B cell (primary cell): ENCODE measurements around the genes TLR1, RPL9 and SMIM14.

- PRO-cap, result no peak
- CAGE, long polyA plus RNA, result no peak
Observed at GRCh38 chr4:38686506-38687005, 22.6 kb downstream of the KLF3 start.

- PRO-cap, result bidirectional peak, plus-strand start at chr4:38804399, minus-strand start at chr4:38804232; unidirectional peak, minus-strand start at chr4:38804479
- CAGE, long polyA plus RNA, result no peak
Observed at GRCh38 chr4:38804114-38804694, 387 bp downstream of the TLR1 start.

DNA sequence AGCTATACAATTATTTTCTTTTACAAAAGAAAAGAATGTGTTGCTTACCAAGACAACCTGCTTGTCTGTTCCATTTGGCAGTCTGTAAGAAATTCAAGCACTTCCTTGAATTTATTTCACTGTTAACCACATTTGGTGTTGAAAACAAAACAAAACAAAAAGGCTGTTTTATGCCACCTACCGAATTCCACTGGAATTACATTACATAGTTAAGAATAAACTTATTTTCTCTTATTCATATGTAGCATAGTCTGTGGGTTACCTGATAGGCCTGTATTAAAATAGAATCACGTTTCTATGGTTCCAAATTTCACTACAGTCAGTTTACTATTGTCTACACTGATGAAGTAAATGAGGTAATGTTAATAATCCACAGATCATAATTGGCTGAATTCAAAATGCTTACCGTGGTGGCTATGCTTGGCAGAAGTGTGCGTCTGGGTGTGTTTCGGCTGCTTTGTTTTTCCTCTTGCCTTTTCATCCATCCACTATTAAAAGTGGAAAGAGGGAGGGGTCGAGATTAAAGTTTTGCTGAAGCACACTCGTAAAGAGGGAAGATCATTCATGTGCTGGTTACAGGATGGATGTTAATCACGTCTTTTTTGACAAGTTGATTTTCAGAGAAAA, at the start of gene TLR1:
TLR1 (minus strand) TSS at position 86 of the 627 bp plus-strand sequence.
- PRO-cap, result bidirectional peak, plus-strand start at position 426 of the sequence, minus-strand start at position 86 of the sequence; bidirectional peak, plus-strand start at position 554 of the sequence, minus-strand start at position 459 of the sequence
- CAGE, long polyA plus RNA, result no peak

DNA sequence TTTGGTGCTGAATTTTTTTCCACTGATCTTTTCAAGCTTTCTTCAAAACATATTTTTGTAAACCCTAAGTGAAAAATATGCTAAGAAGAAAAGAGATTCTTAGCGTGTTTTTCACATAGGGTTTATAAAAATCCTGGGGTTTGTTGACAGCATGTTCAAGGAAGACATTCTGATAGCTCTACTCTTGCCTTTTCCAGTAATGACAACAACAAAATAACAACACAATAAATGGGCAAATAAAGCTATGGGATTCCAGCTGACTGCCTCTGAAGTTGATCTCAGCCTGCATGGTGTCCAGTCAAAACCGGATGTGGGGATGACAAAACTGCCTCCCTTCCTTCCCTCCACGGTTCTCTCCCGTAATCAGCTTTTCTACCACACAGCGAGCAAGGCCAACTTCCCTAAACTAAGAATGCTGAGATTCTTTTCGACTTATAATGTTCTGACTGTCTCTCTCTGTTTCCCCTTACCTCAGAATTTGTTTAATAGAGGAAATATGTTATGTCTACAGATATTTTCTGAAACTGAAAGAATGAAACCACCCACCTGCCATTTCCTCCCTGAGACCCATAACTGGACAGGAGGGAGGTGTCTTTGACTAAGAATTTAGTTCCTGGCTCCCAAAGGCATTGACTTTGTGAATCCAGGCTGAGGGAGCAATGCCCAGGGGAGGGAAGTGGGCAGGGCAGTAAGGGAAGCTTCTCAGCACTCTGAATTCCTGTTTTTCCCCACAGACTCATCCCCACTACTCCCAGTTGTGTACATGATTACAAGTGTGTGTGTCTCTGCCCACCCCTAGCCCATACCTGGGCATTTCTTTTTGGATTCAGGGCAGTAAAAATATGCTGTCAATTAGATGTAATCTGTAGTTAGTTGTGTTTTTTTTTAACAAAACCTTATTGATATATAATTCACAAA, 1.0 kb upstream of the TLR1 start:
- PRO-cap, result bidirectional peak, plus-strand start at position 570 of the sequence, minus-strand start at position 408 of the sequence
- CAGE, long polyA plus RNA, result no peak

DNA sequence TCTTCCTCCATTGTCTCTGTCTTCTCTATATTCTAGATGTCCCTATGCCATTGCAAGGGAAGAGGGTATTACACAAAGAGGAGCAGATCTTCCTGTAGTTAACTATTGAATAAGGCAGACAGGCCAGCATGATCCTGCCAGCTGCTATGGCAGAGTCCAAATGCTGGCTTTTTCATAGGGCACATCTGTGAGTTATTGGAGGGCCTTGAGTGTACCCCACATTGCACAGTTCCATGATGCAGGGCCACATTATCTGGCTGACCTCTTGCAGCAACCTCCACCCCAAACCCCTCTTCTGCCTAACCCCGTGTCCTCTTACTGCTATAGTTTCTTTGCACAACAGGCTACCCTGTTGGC, 20.8 kb upstream of the TLR1 start:
- PRO-cap, result no peak
- CAGE, long polyA plus RNA, result no peak

- PRO-cap, result no peak
- CAGE, long polyA plus RNA, result no peak
Observed at GRCh38 chr4:38868225-38869176, 895 bp downstream of the FAM114A1 start.

GRCh38 chr4:38981187-38981849, 50.9 kb downstream of the TMEM156 start:
- PRO-cap, result no peak
- CAGE, long polyA plus RNA, result no peak

- PRO-cap, result no peak
- CAGE, long polyA plus RNA, result no peak
Observed at GRCh38 chr4:39045801-39046423, 13.7 kb upstream of the TMEM156 start.

GRCh38 chr4:39048209-39048681, 13.8 kb upstream of the KLHL5 start:
- PRO-cap, result no peak
- CAGE, long polyA plus RNA, result no peak

DNA sequence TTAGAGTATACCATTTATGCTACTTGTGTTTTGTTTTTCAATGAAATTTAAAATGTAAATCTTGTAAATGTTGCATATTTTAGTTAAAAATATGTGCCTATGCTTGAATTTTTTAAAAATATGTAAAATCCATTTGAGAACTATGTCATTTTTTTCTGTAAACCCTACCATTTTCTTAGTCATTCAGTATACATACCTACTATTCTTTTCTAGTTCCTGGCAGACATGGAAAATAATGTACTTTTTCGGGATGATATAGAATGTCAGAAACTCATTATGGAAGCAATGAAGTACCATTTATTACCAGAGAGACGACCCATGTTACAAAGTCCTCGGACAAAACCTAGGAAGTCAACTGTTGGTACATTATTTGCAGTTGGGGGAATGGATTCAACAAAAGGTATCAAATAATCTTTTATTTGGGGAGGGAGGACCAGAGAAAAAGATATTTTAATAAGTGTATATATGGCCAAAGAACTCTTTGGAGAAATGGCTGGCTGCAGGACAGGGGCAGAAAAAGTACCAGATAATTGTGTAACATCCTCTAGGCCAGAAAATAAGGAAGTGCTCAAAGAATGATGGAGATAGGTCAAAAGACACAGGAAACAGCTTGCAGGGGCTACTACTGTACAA, 34.6 kb downstream of the KLHL5 start:
- PRO-cap, result no peak
- CAGE, long polyA plus RNA, result no peak

DNA sequence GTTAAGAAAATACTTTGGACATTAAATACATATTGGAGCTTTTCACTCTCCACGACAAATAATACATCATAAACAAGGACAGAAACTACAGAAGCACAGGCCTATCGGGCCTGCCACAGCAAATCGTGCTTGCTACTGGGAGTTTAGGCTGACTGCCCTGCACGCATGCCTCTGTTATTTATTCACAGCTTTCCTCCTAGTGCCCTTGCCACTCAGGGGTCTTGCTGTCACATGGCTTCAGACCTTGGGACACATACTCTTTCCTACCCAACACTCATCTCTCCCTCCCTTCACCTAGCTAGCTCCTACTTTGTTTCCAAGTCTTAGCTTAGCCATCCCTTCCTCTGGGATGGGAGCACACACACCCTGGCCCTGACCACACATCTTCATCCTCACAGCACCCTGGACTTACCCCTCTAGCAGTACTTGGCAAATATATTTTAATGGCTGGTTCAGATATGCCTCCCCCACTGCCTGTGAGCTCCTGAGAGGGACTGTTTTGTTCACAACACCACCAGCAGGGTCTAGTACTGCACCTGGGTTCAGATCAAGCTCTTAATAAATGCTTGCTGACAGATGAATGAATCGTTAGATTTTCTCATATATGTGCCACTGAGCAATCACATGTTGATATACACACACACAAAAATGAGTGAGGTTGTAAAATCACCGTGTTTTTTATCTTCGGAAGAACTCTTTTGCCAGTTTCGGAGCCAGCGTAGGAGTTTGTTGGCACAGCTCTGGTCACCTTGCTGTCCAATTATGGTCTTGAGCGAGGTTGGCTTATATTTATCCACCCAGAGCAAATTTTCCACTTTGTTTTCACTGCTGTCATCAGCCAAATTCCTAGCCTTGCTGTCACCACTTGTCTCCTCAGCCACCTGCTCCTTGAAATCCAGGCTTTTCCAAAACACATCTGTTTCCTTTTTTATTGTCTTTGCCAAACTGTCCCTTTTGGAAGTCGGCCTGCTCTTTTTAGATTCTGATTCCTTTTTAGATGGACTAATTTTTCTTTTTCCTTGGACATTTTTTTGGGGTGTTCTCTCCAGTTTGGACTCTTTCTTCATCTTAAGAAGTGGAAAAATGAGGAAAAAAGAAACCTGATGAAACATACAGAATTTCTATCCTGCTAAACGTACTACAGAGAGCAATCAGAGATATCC, 57.8 kb downstream of the RFC1 start:
- PRO-cap, result no peak
- CAGE, long polyA plus RNA, result no peak

GRCh38 chr4:39452016-39452430, 6.7 kb downstream of the RPL9 start:
- PRO-cap, result no peak
- CAGE, long polyA plus RNA, result no peak

DNA sequence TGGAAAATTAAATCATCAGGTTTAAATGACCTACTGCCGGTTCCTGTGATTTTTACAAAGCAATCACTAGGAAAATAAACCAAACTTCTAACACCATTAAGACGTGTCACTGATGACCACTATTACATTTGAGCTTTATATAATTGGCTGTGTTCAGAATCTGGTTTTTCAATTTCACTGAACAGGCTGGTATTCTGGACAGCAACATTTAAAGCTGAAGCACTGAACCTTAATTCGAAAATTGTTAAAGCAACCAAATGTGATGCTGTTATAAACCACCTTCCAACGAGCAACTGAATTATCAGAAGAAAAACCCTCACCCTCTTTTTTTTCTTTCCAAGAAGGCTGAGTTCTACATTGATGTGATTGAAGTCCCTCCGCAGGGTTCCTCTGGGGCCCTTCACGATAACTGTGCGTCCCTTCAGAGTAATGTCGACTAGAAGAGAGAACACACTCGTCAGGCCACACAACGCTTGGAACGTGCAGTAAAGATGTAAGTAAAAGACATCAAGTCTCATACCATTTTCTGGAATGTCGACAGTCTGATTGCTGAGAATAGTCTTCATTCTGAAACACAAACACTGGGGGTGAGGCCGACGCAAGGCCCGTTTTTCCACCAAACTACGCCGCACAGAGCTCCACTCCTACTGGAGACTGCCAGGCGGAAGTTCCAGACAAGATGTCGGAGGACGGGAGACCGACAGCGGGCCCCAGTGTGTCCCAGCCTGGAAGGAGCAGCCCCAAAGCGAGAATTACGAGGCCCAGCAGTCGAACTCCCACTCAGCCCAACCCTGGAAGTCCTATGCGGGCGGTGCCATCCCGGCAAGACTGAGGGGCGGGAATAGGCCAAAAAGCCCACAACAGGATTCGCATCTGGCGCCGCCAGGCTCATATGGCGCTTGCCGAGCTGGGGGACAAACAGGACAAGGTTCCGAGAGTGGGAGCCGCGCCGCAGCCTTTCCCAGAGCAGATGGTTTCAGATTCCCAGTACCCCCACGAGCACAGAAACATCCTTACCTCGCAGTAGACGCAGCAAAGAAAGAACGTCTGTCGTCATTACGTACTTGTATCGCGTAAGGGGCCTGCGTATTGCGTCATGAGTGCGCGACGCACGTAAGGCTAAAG, at the start of gene RPL9:
RPL9 (minus strand) TSS at position 1,049 of the 1,125 bp plus-strand sequence.
- PRO-cap, result unidirectional peak, plus-strand start at position 424 of the sequence; bidirectional peak, plus-strand start at position 517 of the sequence, minus-strand start at position 479 of the sequence; bidirectional peak, plus-strand start at position 673 of the sequence, minus-strand start at position 649 of the sequence; bidirectional peak, plus-strand start outside the sequence, minus-strand start at position 1,038 of the sequence
- CAGE, long polyA plus RNA, result start-site peak on the minus strand centred at position 1,036 of the sequence, 33 bp wide, 1,187 and 1,867 reads in 2 replicates

DNA sequence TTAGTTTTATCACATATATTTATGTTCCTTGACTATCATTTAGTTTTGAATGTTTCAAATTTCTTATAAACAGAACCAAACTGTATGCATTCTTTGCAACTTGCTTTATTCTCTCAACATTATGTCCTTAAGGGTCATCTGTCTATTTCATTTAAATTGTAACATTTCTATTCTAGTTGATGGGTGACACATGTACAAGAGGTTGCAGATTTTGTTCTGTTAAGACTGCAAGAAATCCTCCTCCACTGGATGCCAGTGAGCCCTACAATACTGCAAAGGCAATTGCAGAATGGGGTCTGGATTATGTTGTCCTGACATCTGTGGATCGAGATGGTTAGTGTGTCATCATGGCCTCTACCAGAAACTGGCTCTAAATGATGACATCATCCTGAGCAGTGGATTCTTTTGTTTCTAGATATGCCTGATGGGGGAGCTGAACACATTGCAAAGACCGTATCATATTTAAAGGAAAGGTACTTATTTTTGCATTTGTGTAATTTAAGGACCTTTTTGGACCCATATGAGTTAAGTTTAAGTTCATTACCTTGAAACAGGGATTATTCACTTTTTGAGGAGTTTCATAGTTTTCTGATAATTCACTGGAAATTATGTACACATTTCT, 6.1 kb downstream of the LIAS start:
- PRO-cap, result no peak
- CAGE, long polyA plus RNA, result no peak

DNA sequence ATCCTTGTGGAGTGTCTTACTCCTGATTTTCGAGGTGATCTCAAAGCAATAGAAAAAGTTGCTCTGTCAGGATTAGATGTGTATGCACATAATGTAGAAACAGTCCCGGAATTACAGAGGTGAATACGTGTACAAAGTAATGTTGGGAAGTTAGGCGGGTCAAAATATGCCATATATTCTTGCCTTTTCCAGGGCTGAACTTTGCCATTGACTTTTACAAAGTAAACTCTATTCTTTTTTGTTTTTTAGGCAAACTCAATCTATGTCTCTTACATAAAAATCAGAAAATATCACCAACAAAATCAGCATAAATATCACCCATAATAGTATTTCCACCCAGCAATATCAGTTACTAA, 8.7 kb downstream of the LIAS start:
- PRO-cap, result no peak
- CAGE, long polyA plus RNA, result no peak

DNA sequence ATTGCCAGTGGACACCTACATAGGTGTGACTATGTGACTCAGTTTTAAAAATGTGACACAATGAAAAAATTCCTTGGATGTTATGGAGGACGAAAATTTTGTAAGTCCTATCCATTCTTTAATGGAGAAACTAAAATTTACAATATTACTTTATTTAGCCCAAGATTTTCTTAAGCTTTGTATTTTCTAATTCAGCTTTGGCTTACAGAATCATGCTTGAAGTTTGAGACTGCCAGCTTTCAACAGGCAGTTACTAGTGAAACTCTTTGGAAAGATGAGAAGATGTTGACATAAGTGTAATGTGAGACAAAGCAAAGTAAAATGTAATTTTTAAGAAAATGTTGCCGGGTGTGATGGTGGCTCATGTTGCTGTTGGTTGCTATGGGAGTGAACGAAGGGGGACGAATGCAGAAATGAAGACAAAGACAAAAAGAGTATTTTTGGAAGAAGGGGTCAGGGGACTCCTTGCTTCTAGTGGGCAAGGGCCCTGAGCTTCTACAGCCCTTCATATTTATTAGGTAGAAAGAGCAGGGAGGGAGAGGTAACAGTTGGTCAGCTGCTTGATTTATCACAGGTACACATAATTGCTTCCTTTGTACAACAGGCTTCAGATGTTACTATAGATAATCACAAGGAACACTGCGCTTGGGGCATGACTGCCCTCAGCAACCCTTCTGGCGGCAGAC, 11.8 kb upstream of the UGDH start:
- PRO-cap, result no peak
- CAGE, long polyA plus RNA, result no peak

DNA sequence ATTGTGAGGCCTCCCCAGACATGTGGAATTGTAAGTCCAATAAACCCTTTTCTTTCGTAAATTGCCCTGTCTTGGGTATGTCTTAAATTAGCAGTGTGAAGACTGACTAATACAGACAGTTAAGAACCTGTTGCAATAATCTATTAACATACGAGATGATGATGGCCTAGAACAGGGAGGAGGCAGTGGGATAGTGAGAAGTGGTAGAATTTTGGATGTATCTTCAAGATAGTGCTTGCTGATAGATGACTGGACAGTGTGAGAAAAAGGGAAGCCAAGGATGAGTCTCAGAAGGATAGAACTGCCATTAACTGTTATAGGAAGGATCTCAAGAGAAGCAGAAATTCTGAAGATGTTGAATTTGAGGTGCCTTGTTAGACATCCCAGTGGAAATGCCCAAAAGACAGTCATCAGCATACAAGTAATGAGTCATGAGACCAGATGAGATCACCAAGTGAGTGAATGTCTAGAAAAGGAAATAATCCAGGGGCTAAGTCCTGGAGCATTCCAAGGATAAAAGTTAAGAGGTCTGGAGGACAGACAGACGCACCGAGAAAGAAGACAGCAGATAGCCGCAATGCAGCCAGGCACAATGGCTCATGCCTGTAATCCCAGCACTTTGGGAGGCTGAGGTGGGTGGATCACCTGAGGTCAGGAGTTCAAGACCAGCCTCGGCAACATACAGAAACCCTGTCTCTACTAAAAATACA, 38.9 kb upstream of the UGDH start:
- PRO-cap, result no peak
- CAGE, long polyA plus RNA, result no peak

DNA sequence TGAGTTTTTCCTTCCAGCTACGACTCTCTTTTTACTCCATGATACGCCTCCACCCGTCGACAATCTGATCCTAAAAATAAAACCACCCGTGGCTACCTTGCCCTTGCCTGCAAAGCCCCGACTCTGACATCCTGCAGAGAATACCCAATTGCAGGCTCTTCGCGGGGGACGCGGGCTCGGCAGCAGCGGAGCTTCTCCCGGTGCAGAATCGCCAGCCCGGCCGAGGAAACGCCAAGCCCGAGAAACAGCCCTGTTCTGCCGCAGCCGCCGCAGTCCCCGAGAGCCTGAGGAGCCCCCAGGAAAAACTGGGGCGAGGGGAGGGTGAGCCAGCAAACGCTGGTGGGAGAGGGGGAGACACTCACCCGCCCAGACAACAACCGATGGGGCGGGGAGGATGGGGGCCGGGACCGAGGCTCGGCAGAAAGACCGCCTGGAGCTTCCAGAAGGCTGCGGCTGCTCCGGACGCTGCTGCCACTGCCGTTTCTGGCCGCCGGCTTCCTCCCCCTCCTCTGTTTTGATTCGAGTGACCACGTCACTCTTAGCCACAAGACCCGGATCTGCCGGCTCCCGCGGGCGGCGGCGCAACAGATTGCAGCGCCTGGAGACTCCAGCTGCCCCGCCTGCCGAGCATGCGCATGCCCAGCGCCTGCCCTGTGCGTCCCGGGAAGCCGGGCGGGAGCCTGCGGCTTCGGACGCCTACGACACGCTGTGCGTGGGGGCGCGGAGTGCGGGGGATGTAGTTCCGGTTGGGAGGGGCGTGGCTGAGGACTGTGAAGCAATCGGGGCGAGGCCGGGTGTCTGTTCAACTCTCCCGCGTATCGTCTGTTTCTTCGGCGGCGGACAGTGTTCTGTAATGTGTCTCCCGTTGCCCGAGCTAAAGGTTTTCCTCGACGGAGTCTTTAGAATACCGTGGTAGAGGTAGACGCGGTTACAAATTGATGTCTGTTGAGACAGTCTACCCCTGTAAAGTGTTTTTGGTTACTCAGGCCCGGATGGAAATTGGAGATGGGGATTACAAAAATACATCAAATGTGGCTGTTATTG, at the start of gene SMIM14:
SMIM14 (minus strand) TSS at position 489 of the 1,044 bp plus-strand sequence.
- PRO-cap, result bidirectional peak, plus-strand start at position 203 of the sequence, minus-strand start at position 66 of the sequence; bidirectional peak, plus-strand start at position 826 of the sequence, minus-strand start at position 489 of the sequence
- CAGE, long polyA plus RNA, result start-site peak on the minus strand centred at position 593 of the sequence, 164 bp wide, 442 and 440 reads in 2 replicates

DNA sequence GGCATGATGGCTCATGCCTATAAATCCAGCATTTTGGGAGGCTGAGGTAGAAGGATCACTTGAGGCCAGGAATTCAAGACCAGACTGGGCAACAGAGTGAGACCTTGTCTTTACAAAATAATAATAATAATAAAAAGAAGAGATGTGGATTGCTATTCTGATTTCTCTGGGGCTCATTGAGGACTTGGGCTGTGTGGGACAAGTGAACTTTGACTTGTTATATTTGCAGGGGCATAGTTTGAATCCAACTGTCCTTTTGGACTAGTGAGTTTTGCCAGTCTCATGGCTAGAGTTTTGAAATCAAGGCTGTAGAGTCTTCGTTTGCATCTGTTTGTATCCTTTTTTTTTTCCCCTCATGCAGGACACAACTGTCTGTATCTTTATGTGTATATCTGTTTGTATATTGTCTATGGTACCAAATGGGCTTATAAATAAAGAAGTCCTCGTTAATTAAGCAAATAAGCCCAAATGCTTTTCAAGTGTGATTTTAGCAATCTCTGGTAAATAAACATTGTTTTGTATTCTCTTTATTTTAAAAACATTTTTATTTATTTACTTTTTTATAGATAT, 11.2 kb upstream of the SMIM14 start:
- PRO-cap, result no peak
- CAGE, long polyA plus RNA, result no peak

DNA sequence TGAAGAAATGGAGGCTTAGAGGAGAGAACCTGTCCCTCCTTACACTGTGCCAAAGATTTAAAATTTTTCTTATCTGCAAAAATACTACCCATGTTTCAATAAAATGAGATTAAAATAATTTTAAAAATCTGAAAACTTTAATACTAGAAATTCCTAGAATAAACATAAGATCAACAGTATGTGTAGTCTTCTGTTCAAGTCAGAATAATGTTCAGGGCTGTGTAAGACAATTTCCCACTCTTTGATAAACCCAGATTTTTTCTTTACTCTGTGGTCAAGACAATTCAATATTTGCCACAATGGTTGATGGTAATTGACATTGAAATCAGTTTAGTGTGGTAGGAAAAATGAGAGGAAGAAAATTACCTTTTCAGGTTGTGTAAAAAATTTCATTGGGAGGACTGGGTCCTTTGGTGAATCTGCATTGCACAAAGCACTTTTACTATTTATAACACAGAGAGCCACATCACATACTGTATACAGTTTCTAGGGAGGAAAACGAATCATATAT, 129.2 kb downstream of the PDS5A start:
- PRO-cap, result no peak
- CAGE, long polyA plus RNA, result no peak